Aorta (tissue), 1 donor: Measurements from ENCODE around the gene OR10A6.

DNA sequence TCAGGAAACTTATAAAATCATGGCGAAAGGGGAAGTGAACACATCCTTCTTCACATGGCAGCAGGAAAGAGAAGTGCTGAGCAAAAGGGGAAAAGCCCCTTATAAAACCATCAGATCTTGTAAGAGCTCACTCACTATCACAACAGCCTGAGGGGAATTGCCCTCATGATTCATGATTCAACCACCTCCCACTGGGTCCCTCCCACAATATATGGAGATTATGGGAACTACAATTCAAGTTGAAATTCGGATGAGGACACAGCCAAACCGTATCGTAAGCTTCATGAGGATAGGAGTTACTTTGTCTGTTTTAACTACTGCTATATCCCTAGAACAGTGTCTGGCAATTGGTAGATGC, 3.9 kb upstream of the CYB5R2 start:
- PRO-cap: no peak

DNA sequence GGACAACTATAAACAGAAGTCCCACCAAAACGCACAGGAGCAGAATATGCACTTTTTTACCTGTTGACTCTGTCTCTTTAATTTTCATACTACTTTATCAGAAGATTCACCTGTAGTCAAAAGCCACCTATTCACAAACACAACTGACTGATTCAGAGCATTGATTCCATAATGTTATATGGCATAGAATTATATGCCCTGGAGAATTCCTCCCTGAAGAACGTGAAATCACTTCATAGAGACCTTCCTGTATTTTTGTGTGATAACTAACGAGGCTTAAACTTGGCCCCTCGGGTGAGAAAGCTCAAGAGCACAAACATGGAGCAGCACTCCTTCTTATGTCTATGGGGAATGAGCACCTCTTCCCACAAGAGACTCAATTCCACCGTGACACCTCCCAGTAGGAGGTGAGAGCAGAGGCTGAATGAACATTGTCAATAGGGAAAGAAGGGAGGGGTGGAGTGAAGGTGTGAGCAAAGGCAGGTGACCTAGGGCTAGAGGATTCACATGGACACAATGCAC, at the start of gene OR10A6:
OR10A6 (minus strand) TSS at position 132 of the 522 bp plus-strand sequence.
- PRO-cap: no peak

DNA sequence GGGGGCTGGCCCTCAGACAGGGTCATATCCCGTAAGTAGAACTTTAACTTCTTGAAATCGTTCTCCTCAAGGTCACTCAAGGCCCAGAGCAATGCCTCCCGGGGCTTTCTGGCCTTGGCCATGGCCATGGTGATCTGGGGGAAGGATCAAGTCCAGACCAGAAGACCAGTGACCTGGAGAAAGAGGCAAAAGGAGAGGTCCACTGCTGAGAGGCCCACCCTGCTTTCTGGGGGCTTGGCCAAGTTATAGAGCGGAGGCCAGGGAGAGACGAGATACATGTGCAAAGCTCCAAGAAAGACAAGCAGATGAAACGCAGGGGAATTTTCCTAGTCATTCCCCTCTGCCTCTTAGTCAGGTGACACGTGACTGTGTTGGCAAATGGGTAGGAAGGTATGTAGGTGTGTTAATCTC, 1.9 kb downstream of the NLRP10 start:
- PRO-cap: no peak

DNA sequence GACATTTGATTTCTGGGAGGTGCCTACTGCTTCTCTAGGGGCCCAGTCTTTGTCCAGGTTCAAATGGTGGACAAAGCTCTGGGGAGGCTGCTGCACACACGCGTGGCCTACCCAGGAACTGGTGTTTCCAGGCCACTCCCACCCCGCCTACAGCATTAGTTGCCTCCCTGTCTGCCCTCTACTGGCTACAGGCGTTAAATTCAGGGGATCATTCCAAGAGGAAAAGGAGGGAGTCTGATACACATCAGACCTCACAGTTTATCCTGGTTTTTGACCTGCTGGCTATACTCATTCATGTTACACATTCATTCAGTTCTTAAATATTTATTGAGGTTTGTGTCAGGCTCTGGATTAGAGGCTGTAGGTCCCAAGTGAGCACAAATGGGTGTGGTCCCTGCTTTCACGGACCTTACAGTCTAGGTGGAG, 11.7 kb downstream of the TUB start:
- PRO-cap: no peak

GRCh38 chr11:8206152-8206668, 37.4 kb upstream of the RIC3 start:
- PRO-cap: no peak

GRCh38 chr11:8705322-8706252, 23.0 kb downstream of the RPL27A start:
- PRO-cap: no peak

GRCh38 chr11:8733670-8734318, 51.2 kb downstream of the RPL27A start:
- PRO-cap: no peak

- PRO-cap: no peak
These were observed 35.3 kb downstream of the DENND2B start for GRCh38 chr11:8775132-8775693.

GRCh38 chr11:8808225-8808574, 2.3 kb downstream of the DENND2B start:
- PRO-cap: no peak

GRCh38 chr11:8810224-8810563, 280 bp downstream of the DENND2B start:
- PRO-cap: no peak

DNA sequence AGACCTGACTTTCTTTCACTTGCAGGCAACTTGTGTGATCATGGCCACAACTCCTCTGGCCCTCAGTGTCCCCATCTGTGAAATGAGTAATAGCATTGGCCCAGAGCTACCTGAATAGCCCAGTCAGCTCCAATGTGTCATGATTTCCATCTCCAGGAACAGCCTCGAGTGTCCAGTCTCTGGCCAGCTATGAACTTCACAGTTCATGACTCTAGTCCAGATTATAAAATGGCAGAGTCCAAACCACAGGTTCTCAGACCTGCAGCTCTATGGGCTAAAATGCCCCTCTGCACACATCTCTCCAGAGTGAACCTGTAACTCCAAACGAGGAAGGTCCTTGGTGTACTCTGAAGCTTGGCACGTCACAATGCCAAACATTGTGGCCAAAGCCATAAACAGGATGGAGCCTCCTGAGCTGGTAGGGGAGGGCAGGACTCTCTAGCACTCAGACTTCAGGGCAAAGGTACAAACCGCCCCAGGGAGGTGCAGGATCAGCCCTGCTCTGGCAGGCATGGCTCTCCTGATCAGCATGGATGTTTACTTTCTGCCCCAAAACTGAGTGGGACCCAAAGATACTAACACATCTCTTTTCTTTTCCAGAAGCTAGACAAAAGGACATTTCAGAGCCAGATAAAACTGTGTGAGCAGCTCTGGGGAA, 2.4 kb downstream of the SCUBE2 start:
- PRO-cap: no peak

GRCh38 chr11:9185668-9186276, 79.4 kb downstream of the DENND5A start:
- PRO-cap: no peak

GRCh38 chr11:9445298-9445701, 15.5 kb upstream of the ZNF143 start:
- PRO-cap: no peak

GRCh38 chr11:9461690-9462493, 1.1 kb downstream of the ZNF143 start:
- PRO-cap: no peak

GRCh38 chr11:9528627-9529489, 44.6 kb upstream of the WEE1 start:
- PRO-cap: no peak

DNA sequence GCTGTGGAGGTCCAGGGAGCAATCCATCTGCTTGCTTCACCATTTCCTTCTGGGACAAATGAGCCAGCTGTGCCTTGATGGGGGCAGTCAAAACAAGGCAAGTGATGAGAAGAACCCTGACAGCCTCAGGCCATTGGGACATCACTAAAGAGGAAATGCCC, 38.3 kb upstream of the WEE1 start:
- PRO-cap: no peak

DNA sequence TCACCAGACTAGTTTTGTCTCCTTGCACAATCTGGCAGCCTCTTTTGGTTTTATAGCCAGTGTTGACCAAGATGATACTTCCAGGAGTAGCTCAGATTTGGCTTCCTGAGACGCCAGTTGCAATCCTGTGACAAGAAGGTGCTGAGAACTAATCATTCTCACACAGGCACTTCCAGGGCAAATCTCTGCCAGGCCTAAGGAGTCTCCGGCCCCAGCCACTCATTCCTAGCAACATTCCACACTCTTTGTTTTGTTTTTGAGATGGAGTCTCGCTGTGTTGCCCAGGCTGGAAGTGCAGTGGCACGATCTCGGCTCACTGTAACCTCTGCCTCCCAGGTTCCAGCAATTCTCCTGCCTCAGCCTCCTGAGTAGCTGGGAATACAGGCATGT, 38.0 kb upstream of the WEE1 start:
- PRO-cap: no peak

DNA sequence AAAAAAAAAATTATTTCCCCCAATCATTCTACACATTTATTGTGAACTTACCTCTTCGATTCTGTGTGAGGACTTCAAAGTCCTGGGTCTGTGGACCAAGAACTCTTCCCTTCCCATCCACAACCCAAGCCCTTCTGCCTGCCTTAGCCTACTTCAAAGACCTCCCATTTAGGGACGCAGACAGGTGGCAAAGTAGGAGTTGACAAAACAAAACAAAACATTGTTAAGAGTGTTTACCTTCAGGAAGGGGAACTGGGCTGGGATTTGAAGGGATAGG, 3.7 kb upstream of the WEE1 start:
- PRO-cap: no peak

DNA sequence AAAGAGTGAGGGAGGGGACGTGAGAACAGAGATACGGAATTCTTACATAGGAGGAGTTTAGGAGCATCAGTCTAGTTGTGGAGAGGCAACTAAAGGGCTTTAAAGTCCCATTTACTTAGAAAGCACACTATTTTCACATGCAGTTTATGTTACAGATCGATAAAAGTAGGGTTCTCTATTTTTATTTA, 2.7 kb upstream of the WEE1 start:
- PRO-cap: no peak

- PRO-cap: bidirectional peak, plus-strand start at chr11:9575545, minus-strand start at chr11:9575488
These were observed 1.8 kb downstream of the WEE1 start for GRCh38 chr11:9575289-9575717.